Vein endothelial cell (primary cell): ENCODE measurements around the gene CFL2.

- CAGE, long polyA plus RNA = no peak
Measured at GRCh38 chr14:34537357-34537903, 2.1 kb downstream of the EAPP start.

GRCh38 chr14:34556508-34556794 lies 16.9 kb upstream of the EAPP start:
- CAGE, long polyA plus RNA = no peak

- CAGE, long polyA plus RNA = no peak
Measured at GRCh38 chr14:34605462-34605926, 24.5 kb downstream of the SNX6 start.

DNA sequence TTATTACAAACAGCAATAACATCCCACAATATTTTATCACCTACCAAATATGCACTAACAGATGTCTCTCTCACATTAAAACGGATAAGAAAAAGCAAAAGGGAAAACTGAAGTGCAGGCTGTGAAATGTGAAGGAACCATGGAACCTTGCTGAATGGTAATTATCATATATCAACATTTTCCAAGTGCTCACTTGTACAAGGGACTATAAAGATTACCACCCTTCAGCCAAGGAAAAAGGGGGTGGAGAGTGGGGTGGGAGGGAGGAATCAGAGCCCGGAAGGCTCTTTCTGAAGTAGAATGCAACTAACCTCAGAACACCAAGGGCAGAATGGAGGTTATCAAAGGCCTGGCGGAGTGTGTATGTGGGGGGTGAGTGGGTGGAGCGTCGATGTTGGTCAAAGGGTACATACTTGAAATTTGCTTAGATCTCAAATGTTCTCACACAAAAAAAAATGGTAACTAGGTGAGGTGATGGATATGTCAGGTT lies 1.2 kb downstream of the SNX6 start:
- CAGE, long polyA plus RNA = no peak

DNA sequence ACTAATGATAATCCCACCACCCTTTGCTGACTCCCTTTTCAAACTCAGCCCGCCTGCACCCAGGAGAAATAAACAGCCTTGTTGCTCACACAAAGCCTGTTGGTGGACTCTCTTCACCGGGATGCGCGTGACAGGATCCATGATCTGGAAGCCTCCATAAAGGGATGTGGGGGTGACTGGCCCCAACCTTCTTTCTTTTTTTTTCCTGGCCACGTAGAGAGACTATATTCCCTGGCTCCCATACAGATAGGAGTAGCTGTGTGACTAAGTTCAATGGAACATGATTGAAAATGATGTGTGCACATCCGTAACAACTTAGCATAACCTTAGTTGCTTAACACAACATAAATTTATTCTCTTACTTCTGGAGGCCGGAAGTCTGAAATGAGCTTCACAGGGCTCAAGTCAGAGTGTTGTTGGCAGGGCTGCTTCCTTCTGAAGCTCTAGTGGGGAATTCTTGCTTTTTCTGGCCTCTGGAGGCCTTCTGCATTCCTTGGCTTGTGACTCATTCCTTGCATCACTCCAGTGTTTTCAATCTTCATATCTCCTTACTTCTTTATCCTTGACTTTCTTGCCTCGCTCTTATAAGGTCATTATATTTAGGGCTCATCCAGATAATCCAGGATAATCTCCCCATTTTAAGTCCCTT lies 20.8 kb upstream of the SNX6 start:
- CAGE, long polyA plus RNA = no peak

- CAGE, long polyA plus RNA = no peak
Measured at GRCh38 chr14:34710972-34711585, 3.3 kb downstream of the CFL2 start.

DNA sequence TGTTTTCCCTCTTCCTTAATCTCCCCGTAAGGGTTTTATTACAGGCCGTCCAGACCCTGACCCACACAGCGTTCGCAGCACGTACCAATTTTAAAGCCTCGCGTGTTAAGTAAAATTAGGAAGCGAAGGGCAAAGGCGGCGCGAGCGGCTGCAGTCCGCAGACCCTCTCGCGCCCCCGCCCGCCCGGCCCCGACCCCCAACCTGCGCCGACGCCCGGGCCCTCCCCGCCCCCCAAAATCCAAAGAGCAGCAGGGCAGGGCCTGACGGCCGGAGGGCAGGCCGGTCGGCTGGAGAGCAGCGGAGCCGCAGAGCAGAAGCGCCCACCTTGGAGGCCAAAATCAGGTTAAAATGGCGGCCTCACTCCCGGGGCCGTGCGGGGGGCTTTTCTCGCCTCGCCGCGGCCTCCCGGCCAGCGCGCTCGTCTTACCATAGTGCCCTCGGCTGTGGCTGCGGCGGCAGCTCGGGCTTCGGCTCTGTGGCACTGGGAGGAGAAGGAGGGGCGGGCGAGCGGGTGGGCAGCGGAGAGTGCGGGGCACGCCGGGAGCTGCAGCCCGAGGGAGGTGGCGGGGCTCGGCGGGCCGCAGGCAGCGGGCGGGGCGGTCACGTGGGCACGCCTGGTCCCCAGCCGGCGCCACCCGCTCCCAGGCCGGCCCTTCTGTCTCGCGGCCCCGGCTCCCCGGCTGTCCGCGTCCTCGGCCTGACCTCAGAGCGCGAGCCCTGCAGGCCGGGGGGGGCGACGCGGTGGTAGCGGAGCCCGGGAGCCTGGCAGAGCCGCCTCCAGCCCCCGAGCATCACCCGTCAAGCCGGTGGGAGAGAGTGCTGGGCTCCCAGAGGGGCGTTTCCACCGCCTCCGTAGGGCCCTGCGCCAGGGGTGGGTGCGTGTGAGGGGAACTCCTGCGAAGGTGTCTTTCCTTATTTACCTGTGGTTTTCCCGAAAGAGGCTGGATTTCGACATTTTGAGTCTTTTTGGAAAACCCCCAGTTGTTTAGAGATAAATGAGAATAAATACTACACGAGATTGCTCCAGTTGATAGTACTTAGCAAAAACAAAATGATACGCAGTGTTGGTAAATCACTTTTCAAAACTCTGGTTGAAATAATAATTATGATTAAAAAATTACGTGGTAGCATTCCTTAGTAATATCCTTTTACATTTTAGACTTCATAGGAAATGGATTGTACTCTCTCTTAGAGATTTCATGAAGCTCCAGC lies at the start of gene CFL2:
Gene CFL2 (minus strand): TSS at position 483 of the 1,212 bp plus-strand sequence.
- CAGE, long polyA plus RNA = start-site peak on the minus strand centred at position 490 of the sequence, 32 bp wide, 53 and 24 reads in 2 replicates

GRCh38 chr14:35121024-35121461 lies 747 bp downstream of the PPP2R3C start:
- CAGE, long polyA plus RNA = no peak

DNA sequence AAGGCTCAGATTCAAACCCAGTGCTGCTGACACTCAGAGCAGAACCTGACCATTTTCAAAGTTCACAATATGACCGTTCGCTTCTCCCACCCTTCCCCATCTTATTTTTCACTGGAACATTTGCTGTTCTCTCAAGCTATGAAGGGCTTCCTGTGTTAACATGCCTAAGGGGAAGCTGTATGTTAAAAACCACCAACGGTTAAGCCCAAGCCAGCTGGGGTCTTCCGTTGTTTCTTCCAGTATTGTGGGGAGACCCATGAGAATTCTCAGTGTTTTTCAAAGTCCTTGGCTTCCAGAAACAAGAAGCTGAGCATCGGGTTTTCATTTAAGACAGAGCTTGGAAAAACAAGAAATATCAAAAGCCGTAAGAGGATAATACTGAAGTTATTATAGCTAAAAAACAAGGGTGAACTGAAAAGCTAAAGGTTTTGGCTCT lies 6.0 kb upstream of the PSMA6 start:
- CAGE, long polyA plus RNA = no peak

GRCh38 chr14:35347279-35347935 lies 55.2 kb downstream of the PSMA6 start:
- CAGE, long polyA plus RNA = no peak

- CAGE, long polyA plus RNA = no peak
Measured at GRCh38 chr14:35352004-35353209, 52.1 kb downstream of the NFKBIA start.

- CAGE, long polyA plus RNA = no peak
Measured at GRCh38 chr14:35355813-35356559, 48.6 kb downstream of the NFKBIA start.

DNA sequence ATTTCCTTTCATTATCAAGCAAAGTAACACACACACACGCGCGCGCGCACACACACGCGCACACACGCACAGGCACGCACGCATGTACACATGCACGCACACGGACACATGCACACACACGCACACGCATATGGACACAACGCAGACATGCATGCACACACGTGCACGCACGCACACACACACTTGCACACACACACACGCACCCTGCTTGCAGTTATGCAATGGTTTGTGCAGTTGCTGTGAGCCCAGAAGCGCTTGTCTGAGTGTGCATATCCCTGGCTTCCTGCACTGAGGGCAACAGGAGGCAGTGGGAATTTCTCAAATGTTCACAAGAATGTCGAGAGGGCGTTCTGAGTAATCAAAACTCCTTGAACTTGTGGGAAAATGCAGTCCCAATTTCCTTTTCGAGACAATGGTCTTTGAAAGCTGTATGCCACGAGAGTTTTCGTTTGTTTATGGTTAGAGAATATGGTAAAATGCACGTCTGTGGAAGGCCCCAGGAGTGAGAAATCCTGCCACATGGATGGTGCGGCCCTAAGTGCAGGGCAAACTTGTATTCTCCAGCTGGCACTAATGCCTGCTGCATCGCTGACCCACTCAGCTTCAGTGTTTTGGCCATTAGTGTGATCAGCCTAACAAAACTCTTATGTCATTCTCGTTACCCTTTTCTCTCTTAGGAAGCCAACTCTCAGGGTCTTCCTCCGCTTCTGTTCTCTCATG lies 41.5 kb downstream of the NFKBIA start:
- CAGE, long polyA plus RNA = no peak

DNA sequence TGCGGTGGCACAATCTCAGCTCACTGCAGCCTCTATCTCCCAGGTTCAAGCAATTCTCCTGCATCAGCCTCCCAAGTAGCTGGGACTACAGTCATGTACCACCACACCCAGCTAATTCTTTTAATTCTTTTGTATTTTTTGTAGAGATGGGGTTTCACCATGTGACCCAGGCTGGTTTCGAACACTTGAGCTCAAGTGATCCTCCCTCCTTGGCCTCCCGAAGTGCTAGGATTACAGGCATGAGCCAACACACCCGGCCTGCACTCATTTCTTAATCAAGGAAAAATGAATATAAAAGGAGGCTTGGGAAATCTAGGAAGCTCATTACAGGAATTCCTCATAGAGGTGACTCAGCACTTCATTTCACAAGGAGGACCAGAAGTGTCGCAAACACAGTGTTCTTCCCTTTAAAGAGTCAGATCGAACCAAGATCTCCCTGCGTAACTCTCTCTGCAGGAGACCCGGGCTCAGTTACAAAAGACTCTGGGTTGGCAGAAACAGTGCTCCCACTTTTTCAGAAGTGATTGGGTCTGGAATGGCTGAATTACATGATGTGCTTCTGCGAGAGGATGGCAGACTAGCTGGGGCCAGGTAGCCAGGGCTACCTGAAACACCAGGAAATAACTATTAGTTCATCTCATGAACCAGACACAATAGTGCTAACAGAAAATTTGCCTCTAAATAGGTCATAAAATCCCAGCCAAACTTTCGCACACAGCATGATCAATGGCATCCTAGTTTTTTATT lies 30.2 kb downstream of the NFKBIA start:
- CAGE, long polyA plus RNA = no peak

GRCh38 chr14:35600066-35600647 lies 66.2 kb downstream of the INSM2 start:
- CAGE, long polyA plus RNA = no peak

DNA sequence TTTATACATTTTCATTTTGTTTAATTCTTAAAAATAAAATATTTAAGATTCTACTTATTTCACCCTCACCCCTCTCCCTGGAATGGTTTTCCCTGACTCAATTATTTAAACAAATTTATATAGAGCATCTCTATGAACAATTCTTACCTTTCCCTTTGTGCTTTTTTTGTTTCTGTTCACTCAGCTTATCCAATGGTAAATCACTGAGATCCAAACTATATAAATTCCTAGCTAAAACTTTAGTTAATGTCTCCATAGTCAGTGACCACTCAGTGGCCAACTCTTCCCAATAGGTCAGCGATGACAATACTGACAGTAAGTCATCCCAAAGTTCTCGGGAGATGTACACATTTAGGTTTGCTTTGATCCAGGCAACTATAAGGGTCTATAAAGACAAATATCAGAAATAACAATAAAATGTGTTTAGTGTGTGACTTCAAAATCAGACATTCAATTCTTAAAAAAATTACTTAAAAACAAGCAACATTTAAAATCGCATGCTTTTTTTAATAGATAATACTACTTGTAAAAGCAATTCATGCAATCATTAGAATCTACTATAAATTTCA lies 86.1 kb downstream of the RALGAPA1 start:
- CAGE, long polyA plus RNA = no peak

GRCh38 chr14:36067511-36068218 lies 241.5 kb downstream of the BRMS1L start:
- CAGE, long polyA plus RNA = no peak

DNA sequence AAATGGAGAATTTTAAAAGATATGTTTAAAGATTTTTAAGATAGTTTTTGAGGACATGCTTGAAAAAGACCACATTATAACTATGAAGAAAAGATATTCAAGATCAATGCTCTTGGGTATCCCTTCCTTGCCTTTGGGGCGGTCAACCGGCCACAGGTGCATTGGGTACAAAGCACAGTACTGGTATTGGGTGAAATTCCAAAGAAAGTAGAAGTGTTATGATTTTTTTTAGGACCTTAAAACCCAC lies 195.7 kb downstream of the MBIP start:
- CAGE, long polyA plus RNA = no peak

GRCh38 chr14:36217469-36217880 lies 103.0 kb downstream of the MBIP start:
- CAGE, long polyA plus RNA = no peak

- CAGE, long polyA plus RNA = no peak
Measured at GRCh38 chr14:36505214-36505842, 14.7 kb downstream of the NKX2-1 start.